ENCODE measurements around a stretch of chr19.

GRCh38 chr19:18380013-18380778 lies 5.8 kb upstream of the GDF15 start:
- PRO-cap = no peak

DNA sequence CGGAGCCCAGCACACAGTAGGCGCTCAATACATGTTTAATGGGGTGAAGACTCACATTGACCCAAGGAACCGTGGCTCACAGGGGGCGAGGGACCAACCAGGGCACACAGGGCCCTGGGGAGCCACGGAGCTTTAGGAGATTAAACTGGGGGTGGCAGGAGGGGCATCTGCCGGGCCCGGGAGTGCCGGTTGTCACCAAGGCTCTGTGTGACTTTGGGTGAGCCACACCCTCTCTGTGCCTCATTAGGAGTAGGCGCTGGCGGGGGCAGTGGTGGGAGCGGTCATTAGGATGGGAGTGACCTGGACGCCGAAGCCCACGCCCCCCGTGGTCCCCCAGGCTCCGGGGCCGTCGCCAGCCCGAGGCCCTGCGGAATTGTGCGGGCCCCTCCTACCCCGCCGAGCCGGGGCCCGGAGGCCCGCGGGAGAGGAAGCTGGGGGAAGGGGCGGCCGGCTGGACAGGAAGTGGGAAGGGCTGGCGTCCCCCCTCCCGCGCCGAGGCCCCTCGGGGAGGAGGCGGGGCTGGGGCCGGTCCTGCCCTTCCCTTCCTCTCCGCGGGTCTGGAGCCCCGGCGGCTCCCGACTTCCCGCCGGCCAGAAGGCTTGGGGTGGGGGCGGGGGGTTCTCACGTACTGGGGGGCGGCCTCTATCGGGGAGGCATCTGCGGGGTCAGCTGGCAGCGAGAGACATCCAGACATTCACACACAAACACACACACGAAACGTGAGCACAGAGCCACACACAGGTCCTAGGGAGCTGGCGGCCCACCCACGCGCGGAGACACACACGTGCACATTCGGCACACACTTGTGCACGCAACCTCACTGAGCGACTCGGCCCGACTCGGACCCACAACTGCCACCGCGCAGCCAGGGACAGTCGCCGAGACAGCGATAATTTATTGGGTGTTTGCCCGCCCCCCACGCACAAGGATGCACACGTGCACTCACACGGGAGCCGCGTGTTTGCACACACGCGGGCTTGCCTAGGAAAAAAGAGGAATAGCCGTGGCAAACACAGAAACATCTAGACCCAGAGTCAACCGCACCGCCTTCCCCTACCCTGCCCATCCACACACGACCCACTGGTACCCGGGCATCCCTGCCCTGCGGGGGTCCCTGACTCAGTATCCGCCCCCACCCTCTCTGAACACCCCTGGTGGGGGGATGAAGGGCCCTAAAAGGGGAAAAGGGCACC lies 1.5 kb upstream of the SSBP4 start:
- PRO-cap = no peak

GRCh38 chr19:18431401-18432439 lies 6.2 kb downstream of the ISYNA1 start:
- PRO-cap = no peak

DNA sequence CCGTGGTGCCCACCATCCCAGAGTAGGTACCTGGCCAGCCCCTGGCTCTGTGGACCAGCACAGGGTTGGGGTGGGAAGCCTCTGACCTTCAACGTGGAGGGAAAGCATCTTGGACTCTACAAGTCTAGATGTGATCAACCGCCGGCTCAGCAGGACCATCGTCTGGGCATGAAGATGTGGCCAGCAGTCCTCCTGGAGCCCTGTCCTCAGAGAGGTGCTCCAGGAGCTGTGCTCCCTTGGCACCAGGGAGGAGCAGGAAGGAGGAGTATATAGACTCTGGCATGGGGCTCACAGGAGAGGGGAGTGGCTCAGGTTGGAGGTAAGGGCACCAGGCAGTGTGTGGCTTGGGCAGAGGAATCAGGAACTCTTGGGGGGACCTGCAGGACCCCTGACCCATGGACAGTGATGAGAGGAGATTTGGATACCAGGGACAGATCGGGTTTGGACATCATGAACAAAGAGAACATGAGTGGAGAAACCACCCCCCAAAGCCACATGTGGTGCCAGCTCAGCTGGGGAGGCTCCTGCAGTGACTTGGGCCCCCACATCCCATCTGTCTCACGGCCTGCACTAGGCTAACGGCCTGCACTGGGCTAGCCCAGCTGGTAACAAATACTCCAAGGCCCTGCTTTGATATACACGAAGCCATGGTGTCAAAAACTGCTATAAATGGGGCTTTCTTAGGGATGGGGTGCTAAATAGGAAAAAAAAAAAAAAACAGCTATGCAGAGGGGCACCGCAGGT lies 18.5 kb upstream of the ISYNA1 start:
- PRO-cap = no peak

GRCh38 chr19:18464299-18465050 lies 26.5 kb upstream of the ISYNA1 start:
- PRO-cap = no peak

GRCh38 chr19:18469648-18469940 lies 31.7 kb upstream of the ISYNA1 start:
- PRO-cap = no peak

DNA sequence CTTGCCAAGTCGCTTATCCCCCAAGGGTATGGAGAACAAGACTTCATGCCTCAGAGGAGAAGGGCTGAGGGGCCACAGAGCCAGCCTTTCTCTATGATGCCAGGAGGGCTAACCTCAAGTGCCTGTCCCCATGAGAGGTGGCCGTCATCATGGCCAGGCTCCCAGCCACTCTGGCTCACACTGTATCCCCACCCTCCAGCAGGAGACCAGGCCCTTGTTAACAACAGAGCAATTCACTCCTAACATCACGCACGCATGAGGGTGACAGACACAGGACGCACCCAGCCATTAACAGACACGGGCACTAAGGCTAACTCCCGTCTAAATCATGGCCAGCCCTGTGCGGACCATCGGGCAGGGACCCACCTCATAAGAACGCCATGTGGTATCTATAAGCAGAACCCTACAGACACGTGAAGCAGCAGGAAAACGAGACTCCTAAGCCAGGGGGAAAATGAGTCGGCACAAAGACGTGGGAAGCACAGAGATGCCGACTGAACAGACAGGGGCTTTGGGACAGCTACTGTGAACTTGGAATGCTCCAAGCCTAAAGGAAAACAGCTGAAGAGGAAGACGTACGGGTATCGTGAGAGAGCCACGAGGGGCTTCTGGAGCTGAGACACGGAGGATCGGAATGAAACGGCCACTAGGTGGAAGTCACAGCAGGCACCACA lies 38.8 kb upstream of the ISYNA1 start:
- PRO-cap = no peak

GRCh38 chr19:18493295-18493888 lies 28.5 kb downstream of the ELL start:
- PRO-cap = no peak

DNA sequence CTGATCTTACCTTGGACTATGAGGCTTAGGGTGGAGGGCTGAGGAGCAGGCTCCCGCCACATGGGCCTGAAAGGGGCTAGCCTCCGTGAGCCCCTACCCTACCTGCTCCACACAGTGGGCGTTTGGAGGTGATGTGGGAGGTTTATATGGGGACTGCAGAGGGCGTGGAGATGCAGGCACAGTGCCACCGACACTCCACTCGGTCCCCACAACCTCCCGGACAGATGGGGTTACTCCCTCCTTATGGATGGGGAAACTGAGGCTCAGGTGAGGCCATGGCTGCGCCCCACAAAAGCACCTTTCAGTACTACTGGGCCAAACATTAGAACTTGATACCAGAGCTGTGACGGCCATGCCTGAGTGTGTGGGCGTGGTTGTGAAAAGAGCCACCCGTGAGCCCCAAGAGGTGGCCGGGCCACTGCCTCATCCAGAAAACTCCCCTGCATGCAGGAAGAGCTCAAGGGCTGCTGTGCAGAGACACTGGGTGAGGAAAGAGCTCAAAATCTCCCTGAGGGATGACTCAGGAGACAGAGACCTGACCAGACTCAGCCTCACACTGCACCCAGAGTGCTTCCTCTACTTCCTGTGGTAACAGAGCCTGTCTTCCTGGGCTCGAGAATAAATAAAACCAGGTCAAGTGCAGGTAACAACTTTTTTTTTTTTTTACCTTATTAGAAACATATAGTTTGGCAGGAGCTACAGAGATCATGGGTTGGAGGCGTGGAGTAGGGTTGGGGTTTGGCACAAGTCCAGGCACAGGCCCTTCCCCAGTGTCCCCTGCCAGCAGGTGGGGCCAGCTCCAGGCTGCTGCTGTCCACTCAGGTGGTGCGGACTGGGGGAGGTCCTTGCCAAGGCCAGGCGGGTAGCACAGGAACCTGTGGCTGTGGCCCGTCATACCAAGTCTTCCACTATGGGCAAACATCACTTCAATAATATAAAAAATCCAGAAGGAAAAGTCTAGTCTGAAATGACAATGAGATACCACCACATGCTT lies 25.7 kb downstream of the ELL start:
- PRO-cap = no peak

- PRO-cap = no peak
Observed at GRCh38 chr19:18568916-18569518, 2.6 kb upstream of the UBA52 start.

DNA sequence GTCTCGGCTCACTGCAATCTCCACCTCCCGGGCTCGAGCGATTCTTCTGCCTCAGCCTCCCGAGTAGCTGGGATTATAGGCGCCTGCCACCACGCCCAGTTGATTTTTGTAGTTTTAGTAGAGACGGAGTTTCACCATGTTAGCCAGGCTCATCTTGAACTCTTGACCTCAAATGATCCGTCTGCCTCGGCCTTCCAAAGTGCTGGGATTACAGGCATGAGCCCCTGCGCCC lies 653 bp downstream of the UBA52 start:
- PRO-cap = unidirectional peak, minus-strand start at position 48 of the sequence

DNA sequence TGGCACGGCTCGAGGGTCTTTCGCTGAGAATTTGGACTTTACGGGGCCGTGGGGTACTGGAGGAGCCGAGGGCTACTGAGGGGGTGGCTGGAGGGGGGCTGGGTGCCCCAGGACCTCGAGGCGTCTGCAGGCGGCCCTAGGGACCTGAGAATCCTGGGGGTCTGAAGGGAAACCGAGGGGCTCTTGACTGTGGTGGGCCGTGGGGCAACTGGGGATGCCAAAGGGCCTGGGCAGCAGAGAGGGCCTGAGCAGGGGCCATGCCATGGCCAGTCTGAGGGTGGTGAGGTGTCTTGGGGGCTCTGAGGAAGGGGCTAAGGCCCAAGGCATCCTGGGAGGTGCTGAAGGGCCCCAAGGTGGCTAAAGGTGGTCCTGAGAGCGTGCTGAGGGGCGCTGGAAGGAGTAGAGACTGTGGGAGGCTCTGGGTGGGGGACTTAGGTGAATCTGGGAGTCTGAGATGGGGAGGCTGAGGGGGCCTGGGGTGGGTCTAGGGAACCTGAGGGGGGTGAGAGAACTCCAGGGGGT lies 465 bp downstream of the KLHL26 start:
- PRO-cap = no peak

GRCh38 chr19:18660042-18661012 lies 23.2 kb upstream of the CRTC1 start:
- PRO-cap = no peak

DNA sequence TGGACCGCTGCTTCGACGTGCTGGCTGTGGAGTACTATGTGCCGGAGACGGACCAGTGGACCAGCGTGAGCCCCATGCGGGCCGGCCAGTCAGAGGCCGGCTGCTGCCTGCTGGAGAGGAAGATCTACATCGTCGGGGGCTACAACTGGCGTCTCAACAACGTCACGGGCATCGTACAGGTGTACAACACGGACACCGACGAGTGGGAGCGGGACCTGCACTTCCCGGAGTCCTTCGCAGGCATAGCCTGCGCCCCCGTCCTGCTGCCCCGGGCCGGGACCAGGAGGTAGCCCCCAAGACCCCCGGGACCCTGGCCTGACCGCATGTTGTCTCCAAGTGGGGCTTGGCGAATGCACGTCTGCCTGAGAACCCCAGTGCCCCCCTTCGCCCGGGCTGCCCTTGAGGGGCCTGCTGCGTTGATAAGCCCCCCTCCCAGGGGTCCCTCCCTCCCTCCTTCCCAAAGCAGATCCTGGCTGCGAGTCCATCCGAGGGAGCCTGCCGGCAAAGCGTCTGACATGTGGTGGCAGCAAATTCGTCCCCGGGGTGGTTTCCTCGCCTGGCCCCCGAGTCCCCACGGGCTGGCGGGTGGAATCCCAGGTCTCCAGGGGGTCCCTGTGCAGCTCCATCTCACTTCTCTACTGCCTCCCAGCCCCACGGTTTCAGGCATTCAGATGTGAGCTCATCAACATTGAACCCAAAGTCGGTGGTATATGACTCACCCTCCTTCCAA lies 14.4 kb upstream of the CRTC1 start:
- PRO-cap = no peak

DNA sequence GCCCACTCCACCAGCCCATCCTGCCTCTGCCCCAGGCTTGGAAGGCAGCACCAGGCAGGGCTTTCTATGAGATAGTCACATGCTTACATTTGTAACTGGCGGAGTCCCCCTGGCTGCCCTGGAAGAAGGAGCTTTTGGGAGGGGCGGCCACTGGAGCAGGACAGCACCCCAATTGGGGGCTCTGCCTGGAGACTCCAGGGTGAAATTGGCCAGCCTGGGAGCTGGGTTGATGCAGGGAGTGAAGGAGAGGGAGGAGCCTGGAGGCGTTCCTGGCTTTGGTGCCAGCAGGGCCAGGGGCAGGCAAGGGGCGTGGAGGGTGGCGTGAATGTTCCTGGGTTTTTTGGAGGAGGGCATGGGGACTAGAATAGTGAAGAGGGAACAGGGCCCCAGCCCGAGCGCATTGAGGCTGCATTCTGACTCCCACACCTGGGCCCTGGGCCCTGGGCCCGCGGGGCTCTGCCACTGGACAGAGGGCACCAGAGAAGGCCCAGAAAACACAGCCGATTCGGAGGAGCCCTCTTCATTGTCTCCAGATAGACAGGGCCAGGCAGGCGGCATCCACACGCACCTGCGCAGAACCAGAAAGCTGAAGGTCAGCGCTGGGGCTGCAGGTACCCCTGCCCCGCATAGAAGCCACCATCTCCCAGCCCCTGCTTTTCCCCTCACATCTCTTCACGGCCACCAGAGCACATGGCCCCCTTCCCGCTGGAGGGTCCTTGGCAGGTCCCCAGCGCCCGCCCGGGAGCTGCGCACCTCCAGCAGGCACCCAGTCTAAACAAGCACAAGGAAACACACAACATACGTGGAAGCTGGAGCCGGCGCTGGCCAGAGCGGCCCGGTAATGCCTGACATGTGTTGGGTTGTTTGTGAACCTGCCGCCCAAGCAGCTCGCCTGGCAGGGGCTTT lies 29.4 kb downstream of the COMP start:
- PRO-cap = no peak

DNA sequence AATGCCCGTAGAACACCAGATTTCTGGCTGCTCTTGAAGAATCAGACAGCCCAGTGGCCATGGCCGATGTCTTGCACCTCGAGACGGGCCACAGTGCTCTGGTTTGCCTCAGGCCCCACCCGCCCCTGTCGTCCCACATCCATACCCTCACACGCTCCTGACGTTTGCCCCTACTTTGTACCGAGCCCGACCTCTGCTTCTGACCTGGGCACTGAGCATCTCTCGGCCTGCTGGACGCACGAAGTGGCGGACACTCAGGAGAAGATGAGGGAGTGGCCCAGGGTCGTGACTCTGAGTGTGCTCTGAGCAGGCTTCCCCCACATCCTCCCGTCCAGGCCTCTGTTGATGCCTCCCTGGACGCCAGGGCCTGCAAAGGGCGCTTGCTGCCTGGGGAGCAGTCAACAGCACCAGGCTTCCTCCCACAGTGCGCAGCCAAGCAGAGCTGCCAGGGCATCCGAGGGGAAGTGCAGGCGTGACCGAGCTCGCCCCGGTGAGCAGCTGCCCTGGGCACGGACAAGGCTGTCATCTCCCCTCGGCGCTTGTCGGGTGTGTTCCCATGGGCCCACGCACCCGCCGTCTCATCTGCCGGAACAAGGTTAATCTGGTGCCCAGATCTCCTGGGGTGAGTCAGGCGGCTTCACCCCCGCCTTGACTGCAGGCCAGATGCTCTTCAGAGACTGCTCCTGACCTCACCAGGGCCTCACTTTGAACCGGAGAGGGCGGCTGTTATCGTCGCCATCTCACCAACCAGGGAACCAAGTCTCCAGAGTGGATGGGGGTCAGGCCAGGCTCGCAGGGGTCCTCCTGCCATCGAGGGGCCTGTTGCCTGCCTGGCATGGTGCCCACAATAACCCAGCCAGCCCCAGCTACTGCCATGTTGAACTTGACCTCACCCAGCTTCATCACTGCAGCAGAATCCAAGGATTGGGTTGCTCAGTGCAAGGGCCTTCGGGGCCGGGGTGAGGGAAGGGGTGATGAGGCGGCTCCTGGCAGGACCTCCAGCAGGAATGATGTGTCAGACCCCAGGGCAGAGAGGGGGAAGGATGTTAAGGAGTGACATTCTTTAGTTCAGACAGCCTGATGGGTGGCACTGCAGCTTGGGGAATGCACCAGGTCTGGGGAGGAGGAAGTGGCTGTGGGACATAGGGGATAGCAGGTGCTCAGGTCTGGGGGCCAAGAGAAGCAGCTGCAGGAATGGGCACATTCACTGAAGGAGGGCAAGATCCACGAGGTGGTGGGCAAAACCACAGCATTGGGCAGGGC lies 27.0 kb downstream of the COMP start:
- PRO-cap = no peak

DNA sequence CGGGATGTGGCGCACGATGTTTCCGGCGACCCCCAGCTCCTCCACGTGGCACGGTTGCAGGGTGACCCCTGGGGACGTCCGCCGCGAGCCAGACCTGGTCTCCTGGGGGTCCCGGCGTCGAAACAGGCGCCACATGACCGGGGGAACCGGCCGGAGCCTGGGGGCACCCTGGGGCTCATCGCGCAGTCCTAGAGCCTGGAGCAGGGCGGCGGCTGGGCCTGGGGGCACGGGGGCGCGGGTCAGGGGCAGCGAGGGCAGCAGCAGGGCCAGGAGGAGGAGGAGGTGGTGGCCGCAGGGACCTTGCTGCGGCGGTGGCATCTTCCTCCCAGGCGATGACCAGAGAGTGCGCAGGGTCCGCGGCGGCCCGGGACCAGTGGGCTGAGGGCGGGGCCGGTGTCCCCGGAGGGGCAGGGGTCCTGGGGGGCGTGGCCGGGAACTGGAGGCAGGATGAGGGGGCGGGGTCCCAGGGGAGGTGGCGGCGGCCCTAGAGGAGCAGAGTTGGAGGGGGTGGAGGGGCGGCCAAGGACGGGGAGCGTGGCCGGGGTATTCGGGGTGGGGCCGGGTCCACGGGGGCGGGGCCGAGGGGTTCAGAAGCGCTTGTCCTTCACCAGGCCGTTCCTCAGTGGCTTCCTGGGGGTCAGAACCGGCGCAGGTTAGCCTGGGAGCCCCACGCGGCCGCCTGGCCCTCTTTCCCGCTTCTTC lies 25.8 kb downstream of the CERS1 start:
- PRO-cap = no peak

- PRO-cap = no peak
Observed at GRCh38 chr19:18928967-18929775, 9.7 kb downstream of the DDX49 start.

DNA sequence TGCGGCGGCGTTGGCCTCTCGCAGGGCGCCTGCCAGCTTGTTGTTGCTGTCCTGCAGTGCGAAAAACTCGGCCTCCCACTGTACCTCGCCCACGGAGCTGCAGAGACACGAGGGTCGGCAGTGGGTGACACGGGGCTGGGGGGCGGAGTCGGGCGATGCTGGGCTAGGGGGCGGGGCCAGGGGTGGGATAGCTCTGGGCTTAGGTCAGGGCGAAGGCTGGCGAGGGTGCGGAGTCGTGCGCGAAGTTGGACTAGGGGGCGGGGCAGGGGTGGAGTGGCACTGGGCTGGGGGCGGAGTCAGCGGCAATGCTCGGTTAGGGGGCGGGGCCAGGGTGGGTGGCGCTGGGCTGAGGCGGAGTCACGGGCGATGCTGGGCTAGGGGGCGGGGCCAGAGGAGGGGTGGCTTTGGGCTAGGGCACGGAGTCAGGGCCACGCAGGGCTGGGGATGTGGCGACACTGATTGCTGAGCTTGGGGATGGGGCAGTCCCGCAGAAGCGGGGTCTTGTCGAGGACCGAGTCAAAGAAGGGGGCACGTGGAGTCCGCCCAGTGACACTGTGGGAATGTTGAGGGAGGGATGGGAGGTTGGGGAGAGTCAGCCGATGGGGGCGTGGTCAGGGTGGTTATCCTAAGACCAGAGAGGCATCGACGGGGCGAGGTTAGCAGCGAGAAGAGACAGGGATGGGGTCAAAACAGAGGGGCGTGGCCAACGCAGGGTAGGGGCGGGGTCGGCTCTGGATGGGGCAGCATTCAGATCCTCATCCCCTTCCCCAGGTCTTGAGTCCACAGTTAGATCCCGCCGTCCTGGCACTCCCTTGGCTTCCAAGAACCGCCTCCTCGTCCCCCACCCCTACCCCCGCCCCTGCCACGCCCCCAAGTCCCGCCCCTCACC lies 8.7 kb downstream of the HOMER3 start:
- PRO-cap = no peak

DNA sequence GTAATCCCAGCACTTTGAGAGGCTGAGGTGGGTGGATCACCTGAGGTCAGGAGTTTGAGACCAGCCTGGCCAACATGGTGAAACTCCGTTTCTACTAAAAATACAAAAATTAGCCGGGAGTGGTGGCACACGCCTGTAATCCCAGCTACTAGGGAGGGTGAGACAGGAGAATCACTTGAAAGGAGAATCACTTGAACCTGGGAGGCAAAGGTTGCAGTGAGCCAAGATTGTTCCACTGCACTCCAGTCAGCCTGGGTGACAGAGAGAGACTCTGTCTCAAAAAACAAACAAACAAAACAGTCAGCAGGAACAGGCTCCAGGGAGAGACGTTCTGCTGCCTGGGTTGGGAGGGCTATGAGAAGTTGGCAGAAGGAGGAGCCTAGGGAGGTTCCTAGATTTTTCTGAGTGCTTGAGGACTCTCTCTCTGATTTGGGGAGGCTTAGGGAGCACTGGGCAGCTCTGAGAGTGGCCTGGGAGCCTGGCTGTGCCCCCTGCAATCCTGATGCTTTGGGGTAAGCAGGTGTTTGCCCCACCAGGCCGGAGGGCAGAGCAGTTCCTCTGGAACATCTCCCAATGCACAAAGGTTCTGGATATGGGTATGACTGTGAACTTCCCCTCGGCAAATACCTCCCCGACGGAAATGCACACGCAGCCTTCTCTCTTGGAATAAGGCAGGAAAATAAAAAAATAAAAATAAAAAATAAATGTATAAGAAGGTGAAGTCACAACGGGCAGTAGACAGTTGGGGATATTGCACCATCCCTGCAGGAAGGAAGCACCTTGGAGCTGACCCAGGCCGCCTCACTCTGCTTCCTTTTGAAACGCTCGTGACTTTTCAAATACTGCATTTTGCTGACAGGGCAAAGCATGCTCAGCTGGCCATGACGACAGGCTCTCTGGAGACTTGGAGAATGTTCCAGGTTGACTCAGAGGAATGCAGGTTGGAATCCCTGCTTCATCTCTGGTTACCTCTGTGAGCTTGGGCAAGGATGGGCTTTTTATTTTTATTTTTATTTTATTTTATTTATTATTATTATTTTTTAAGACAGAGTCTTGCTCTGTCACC lies 26.4 kb upstream of the HOMER3 start:
- PRO-cap = no peak

All from SUDHL5 (cell line).